WTC11 (cell line): Measurements from ENCODE around the gene FAM131A.

- PRO-cap: bidirectional peak, plus-strand start at chr3:184336009, minus-strand start at chr3:184335804
Measured at GRCh38 chr3:184335393-184336417, 1.7 kb upstream of the FAM131A start.

- PRO-cap: no peak
Measured at GRCh38 chr3:184336418-184336632, 1.1 kb upstream of the FAM131A start.

DNA sequence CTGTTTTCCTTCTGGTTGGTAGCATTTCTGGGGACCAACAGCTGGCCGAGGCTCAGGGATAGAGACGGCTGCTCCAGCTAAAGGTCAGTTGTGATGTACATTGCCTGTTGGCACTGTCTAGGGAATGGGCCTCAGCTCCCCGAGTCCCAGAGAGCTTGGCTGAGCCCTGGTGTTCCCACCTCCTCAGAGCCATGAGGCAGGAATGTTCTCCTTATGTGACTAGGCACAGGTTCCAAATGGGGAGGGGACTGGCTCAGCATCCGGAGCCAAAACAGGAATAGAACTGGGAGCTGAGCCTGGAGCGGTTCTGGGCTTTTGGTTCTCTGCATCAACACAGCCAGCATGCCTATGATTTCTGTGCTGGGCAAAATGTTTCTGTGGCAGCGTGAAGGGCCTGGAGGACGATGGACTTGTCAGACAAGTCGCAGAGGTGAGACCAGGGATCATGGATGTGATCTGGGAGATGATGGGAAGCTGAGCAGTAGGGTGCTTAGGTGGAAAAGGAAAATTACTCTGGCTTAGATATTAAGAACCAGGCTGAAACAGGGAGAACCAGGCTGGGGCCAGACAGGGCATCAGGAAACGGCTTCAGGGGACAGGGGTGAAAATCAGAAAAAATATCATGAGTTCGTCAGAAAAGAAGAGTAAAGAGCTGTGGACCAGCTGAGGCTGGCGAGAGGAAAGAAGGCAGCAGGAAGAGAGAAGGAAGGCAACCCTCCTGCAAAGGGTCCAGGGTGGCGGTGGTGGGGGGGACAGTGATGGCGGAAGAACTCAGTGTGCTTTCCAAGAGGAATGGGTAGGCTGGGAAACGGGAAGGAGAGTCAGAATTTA, at the start of gene FAM131A:
FAM131A (plus strand) TSS at position 312 of the 831 bp plus-strand sequence.
- PRO-cap: no peak

DNA sequence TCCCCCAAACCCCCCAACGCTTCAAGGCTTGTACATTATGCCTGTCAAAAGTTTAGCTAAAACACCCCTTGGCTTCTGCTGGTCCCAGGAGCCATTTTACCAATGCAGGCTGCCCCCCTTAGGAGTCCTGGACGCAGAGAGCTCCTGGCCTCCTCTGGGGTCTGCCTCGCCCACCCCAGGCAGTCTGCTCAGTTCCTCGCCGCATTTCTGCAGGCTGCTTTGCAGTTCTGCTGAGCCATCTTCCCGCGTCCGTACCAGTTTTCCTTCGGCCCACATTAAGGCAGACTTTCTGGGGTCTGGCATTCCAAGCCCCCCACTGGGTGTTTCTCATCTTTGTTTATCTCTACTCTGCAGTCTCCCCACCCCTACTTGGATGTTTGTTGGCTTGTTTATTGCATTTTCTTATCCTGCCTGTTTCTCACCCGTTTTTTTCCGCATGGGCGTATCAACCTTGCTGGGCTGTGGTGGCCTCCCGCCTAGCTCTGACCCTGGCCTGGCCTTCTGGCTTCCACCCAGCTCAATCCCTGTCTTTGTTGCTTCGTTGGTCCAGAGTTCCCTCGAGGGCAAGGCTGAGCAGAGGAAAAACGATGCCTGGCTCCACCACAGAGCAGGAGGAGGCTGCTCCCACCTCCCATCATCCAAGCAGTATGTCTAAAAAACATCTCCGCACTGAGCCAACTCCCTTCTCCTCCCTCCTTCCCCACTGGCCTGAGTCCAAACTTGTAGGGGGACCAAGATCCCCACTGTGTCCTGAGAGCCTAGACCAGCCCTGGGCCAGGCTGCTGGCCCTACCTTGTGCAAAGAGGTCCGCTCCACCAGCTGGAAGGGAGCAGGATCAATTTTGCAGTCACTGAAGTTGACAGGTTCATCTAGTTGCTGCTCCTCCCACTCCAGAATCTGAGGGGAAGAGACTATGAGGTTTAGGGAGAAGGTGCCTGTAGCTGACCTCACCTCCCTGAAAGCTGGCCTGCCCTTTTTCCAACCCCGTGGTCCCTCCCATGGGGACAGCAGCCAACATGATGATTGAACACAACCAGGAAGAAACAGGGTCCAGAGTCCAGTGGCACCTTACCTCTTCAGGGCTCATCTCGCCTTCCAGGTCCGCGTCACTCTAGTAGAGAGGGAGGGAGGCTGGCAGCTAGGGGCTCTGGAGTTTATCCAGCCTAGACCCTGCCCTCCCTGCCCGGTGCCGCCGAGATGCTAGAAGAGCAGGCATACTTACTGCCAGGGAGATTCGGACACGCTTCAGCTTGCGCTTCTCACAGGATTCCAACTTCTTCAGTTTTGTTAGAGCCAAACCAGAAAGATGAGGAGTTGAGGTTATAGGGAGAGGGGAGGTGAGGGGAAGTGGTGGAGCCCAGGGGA, 9.7 kb downstream of the CLCN2 start:
- PRO-cap: no peak

GRCh38 chr3:184490961-184491423, 70.6 kb upstream of the EPHB3 start:
- PRO-cap: no peak

GRCh38 chr3:184558767-184559739, 2.5 kb upstream of the EPHB3 start:
- PRO-cap: no peak

- PRO-cap: no peak
Measured at GRCh38 chr3:184562206-184562443, 540 bp downstream of the EPHB3 start.

GRCh38 chr3:184603462-184604099, 42.0 kb downstream of the EPHB3 start:
- PRO-cap: no peak

DNA sequence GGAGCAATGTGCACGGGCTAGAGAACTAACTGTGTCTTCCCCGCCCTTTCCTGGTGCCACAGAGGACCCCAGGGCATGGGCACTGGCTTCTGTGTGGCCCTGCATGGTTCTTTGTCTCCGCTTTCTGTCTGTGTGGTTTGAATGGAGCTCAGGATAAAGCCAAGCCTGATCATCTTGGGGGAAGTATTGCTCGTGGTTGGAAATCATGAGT, 55.5 kb downstream of the MAGEF1 start:
- PRO-cap: no peak

DNA sequence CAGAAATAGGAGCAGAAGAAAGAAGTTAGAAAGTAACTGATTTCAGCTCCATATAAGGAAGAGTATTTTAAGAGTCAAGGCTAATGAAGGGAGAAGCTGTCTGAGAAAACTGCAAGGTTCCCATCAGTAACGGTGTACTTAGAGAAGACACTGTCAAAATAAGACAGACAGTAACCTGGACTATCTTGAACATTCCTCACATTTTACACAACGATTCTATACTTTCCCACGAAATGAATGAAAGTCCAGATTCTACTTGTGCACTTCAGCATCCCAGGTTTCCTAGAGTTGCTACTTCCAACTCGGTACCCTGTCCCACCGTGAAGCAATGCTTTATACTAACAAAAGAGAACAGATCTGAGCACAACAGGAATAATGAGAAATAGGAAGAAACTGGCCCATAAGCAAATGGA, 1.8 kb downstream of the C3orf70 start:
- PRO-cap: no peak

- PRO-cap: bidirectional peak, plus-strand start at chr3:185283014, minus-strand start at chr3:185282857
Measured at GRCh38 chr3:185282641-185283324, 28.9 kb upstream of the EHHADH start.

DNA sequence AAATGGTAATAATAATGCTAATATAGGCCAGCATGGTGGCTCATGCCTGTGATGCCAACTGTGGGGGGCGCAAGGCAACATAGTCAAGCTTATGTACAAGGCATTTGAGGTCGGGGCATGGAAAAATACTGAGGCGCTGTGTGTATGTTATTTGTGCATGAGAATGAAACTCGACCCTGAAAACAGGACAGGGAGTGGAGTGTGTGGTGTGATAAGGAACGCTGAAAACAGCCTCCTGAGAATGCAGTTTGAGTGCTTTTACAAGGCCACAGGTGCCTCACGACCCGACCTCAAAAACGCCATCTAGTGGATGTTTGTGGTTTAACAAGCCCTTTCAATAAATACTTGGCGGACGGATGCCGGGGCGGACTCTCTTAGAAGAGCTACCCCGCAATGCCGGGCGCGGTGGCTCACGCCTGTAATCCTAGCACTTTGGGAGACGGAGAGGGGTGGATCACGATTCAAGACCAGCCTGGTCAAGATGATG, 6.6 kb upstream of the LIPH start:
- PRO-cap: unidirectional peak, plus-strand start at position 340 of the sequence

DNA sequence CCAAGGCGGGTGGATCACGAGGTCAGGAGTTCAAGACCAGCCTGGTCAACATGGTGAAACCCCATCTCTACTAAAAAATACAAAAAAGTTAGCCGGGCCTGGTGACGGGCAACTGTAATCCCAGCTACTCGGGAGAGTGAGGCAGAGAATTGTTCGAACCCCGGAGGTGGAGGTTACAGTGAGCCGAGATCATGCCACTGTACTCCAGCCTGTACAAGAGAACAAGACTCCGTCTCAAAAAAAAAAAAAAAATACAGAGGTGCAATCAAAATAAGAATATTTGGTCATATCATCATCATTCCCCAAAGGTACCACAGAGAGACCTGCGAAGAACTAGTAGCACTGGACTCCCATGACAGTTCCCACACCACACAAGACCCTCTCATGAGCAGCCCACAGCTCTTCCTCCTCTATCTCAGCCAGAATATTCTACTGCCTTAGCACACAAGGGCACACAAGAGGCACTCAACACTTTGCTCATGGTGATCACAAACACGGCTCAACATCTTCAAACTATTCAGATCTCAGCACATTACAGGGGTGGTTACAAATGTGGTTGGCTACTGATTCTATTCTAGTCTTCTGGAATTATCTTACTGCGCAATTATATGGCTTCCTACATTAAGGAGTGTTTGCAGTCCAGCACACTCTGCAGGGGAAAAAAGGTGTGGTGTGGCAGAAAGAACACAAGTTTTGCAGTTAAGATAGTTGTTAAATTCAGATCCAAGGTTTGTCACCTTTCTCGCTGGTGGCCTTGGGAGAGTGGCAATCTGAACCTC, 32.1 kb downstream of the IGF2BP2 start:
- PRO-cap: no peak

DNA sequence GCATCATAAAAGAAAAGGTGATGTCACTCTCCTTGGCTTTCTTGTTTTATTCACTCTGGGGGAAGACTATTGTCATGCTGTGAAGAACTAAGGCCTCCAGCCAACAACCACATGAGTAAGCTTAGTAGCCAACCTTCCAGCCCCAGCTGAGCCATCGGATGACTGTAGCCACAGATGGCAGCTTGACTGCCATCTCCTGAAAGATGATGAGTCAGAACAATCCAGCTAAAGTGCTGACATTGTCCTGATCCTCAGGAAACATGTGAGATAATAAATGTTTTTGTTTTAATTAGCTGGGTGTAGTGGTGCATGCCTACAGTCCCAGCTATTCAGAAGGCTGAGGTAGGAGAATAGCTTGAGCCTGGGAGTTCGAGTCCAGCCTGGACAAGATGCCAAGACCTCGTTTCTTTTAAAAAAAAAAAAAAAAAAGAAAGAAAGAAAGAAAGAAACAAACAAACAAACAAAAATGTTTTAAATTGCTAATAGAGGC, 17.1 kb downstream of the IGF2BP2 start:
- PRO-cap: no peak

DNA sequence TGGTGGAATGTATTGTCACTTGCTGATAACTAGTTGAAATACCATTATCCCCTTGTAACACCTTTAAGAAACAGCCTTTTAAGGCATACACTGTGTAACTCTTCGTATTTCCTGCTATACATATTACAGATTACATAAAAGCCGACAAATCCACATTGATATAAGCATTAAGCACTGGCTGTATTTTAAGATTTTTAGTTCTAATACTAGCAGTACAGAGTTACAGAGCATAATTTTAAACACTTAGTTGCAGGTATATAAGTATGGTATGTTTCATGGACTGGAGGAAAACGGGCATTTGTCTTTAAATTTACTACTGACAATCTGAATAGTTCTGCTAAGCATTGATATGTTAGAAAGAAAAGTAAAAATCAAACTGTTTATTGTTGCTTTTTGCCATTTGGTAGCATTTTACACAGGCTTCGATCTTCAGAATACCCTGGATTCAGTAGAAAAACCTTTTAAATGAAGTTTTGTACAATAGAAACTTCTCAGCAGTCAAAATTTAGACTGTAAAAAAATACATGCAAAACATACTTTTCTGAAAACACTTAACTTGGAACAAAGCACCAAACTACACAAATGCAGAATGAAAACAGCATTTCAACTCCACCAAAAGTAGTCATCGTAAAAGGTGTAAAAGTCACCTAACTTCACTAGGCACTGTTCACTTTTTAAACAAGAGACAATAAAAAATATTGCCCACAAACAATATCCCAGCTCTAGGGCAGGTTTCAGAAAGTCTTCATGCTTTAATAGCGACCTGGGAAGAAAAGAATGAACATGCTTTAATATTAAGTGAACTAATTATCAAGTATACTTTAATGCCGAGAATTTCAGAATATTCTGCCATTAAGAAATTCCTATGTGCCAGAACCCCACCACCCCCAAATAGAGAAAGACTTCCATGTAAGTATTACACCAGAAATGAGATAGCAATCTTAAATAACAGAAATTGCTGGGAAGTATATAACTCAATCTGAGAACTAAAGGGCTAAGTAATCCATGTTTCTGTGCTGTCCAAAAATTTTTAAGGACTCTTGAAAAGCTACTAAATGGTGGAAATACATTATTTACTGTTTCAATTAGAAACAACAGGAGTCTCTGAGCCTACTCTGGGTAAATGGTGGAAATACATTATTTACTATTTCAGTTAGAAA, 20.5 kb downstream of the TRA2B start:
- PRO-cap: no peak

DNA sequence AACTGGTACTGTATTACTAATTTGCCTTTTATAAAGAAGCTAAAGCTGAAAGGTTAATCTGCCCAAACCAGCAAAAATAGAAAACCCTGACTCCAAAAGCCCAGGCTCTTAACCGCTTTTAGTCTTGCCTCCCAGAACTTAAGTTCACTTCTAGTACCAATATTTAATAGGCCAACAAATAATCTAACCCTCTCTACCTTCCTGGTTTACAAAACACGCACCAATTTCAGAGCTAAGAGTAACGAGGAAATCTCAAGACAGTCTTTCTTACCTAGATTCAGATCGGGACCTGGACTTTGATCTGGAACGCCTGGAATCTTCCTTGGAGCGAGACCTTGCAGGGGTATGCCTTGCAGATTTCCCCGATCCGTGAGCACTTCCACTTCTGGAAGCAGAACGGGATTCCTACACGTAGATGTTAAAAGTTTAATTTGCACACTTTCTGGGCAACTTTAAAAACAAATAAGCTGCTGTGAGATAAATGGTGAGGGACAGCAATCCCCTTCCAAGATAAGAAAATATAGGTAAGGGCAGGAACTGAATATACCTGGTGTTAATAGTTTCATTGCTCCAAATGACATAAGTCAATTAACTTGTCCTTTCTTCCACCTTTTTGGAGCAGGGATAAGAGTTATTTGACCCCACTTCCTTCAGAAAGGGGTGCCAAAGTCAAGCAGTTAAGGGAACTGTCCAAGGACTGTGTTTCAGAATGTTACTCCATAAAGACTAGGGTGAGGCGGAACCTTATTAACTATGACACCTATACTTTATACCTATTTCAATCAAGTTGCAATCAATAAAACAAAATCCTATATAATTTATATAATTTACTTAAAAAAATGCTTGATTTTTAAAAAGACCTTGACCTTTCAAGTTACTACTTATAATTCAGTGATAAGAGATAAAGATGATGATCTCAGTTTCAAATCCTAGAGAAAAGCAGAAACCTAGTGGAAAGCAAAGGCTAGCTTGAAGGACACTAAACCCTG, 11.2 kb downstream of the TRA2B start:
- PRO-cap: no peak

DNA sequence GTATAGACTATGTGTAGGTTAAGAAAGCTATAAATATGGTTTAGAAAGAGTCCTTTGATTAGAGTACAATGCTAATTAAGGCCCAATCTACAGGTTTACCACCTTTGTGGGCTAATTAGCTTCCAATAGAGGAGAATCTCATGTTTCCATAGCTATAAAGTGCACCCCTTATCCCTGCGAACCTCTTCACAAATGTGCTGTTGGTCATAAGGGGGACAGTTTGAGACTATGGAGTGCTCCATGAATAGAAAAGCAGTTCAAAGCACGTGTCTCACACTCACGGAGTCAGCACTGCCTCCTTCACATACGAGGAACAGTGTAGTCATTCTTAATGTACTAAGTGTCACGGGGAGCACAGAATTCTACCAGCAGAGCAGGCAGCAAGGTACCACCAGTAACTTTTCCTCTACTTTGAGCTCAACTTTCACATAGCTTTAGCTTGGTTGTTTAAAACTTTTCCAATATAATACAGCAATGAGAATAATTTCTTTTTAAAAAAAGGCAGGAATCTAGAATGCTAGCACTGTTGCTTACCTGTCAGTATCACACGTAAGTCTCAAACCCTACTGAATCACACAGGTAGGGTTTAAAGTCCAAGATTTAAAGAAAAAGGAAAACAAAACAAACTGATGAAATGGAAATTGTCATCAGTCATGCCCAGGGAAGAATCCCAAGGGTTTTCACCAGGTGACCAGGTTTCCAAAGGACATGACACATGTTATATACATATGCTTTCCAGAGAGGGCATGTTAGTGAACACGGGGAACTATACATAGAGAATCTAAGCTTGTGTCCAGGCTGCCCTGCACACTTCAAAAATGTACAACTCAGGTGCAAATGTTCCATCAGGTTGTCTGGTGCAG, 61.9 kb downstream of the ETV5 start:
- PRO-cap: no peak

DNA sequence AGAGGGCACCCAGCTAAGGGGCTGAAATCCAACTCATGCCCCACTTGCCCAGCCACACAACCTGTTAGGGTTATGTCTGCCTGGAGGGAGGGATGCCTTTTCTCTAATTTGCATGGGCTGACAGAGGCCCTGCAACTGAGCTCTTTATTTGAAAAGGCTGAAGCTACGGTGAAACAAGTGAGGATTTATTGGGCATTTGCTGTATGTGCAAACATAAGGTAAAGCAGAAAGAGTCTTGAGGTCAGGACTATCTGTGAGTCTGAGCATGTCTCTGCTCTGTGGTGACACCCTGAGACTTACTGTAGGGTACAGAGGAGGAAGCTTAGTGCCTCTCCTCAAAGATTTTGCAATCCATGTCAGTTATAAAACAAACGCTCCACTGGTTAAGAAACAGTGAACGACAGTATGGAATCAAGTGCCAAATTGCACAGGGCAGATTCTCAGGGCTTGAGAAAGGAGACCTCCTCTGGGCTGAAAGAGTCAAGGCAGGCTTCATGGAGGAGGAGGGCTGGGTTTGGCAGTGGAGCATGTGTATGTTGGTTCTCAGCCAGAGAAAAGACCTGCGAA, 3.1 kb upstream of the DGKG start:
- PRO-cap: no peak

- PRO-cap: no peak
Measured at GRCh38 chr3:186599012-186599537, 13.8 kb upstream of the AHSG start.

DNA sequence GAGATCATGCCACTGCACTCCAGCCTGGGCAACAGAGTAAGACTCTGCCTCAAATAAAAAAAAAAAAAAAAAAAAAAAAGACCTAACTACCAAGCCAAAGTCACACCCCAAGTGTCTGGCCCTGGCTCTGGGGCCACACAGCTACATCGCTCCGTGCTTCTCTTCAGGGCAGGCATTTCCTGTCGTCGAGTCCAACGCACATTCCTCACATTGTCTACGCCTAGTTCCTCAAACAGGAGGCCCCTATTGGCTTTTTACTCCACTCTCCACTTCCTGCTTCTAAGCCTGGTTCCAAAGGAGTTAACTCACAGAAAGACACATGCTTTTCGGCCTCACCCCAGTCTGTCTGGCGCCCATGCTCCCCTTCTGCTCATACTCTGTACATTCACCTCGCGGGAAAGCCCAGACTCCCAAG, 28.8 kb downstream of the KNG1 start:
- PRO-cap: unidirectional peak, plus-strand start at position 297 of the sequence